Gallbladder (tissue), 1 donor: ENCODE measurements around a stretch of chr10.

DNA sequence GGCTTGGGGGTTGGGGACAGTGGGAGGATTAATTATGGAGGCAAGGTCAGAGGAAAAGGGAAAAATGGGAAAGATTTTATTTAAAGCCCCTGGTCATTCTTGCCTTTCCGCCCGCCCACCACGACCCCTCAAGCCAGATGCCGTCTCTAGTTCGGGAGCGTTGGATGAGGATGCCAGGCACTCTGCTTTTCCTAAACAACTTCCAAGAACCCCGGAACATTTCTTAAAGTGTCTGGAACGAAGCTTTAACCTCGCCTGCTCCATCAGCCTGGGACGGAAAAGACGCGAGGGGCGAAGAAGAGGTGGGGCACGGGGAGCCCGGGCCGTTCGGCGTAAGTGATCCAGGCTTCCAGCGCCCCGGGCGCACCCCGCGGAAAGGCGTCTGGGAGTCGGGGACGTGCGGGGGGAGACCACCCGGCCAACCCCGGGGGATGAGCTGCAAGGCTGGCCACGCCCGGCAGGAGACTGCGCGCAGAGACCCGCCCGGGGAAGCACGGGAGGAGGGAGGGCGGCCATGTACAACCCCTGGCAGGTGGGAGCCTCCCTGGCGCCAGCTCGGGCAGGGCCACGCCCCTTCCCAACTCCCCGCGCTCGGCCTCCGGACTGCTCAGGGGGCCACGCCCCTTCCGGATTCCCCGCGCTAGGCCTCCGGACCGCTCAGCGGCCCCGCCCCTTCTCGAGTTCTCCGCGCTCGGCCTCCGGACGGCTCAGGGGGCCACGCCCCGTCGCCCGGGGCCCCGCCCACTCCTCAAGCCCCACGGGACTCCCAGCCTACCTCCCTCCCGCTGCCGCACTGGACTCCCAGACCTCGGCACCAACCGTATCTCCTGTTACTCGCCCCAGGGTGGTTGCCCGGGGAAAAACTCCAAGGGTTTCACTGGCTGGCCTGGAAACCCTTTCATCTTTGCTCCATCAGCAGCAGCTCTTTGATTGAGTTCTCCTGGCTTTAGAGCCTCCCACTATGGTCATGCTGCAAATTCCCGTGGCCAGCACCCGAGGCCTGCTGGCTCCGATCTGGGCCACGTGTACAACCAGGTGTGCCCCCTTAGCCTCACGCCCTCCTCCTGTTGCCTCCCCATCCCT, 284.3 kb downstream of the ZEB1 start:
- PRO-cap, result bidirectional peak, plus-strand start at position 793 of the sequence, minus-strand start at position 380 of the sequence

GRCh38 chr10:31631050-31631584, 297.5 kb downstream of the ARHGAP12 start:
- PRO-cap, result no peak

DNA sequence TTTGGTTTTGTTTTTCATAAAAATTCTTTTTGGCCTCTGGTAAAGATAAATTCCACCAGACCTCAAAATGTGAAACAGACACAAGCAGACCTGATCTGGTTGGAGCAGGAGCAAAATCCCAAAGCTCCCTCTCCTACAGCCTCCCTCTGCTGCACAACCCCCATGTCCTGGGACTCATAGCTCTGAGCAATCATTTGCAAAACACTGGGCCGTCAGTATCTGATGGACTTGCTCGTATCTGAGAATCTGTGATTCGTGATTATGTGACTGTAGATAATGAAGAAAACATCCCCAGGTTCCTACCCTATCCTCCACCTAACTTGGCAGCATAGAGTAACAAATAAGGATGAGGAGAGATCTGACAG, 230.1 kb downstream of the ARHGAP12 start:
- PRO-cap, result bidirectional peak, plus-strand start at position 81 of the sequence, minus-strand start outside the sequence

GRCh38 chr10:31759023-31759660, 169.5 kb downstream of the ARHGAP12 start:
- PRO-cap, result bidirectional peak, plus-strand start at chr10:31759315, minus-strand start at chr10:31759192

DNA sequence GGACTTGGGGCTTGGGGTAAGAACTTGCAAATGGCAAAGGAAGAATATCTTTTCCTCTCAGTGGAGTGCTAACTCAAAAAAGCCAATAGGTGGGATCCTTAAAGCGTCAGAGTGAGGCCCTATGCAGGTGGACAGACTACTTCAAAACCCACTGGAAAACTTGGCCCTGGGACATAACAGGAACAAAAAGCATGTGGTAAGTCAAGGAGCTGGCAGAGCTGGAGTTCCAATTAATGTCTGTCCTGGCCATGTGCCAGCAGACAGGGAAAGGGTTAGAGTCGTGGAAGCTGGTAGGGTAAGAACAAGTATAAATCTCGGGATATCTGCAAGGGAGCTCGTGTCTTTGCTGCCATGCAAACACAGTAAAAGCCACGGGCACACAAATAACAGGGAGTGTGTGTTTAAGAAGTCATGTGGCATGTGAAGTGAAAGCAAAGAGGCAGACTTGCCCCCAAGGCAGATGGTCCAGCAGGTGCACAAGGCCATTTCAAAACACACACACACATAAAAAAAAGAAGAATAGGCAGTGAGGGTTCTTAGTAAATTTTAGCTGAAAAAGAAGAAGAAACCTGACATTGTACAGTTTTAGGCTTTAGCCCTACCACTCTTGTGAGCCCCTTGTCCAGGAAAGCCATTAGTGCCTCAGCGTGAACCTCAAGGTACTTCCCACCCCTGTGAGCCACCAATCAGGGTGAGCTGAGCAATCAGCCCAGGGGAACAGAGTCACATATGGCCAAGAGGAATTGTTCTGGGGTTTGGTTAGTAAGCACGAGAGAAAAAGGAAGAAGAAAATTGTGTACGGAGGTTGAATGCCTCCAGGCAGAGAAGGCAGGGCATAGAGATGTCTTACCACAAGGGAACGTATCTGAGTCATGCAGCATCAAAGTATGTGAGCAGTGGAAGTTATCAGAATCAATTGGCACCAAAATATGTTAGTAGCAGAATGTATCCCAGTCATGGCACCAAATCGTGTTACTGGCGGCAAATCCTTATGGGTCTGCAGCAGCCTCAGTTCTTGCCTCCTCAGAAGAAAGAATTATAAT, 32.8 kb upstream of the ARHGAP12 start:
- PRO-cap, result no peak

DNA sequence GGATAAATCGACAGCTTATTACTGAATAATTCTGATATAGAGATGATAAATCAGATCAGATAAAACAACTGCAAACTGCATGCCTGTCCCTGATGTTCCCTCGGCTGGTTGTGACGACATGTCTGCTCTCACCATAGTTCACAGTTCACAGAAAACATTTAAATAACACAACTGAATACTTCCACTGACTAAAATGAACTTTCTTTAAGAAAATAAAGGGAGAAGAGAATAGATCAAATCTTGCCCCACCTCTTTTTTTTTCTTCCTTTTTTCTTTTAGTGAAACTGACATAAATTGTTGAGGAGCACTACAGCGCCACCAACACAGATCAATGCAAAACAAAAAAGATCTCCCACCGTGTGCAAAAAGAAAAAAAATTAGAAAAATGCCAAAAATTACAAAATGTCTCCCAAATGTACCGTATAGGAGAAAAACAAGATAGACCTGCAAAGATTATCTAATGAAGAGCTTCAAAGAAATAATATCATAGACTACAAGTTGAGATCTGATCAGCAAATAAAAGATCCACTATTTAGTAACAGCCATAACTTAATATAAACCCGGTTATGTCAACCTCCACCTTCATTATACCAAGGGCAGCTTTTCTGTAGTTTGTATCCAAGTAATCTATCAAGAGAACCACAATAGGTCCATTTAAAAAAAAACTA, 30.6 kb upstream of the EPC1 start:
- PRO-cap, result bidirectional peak, plus-strand start at position 92 of the sequence, minus-strand start at position 112 of the sequence; bidirectional peak, plus-strand start at position 572 of the sequence, minus-strand start at position 333 of the sequence

GRCh38 chr10:32384274-32384783, 37.4 kb upstream of the EPC1 start:
- PRO-cap, result no peak

GRCh38 chr10:32559708-32560478, 114.0 kb downstream of the CCDC7 start:
- PRO-cap, result no peak

GRCh38 chr10:32890542-32891047, 67.4 kb downstream of the ITGB1 start:
- PRO-cap, result no peak

DNA sequence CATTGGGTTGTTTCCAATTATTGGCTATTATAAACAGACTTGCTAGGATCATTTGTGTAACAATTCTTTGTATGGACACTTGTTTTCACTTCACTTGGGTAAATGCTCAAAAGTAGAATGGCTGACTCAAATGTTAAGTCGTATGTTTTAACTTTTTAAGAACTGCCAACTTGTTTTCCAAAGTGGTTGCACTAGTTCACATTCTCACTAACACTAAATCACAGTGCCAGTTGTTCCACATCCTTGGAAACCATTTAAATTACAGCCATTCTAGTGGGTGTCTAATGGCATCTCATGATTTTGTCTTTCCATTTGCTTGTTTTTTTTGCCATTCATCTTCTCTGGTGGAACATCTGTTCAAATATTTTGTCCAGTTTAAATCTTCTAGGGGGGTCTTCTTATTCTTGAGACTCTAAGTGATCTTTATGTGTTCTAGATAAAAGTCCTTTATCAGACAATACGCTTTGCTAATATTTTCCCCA, 64.1 kb downstream of the ITGB1 start:
- PRO-cap, result no peak

GRCh38 chr10:32929413-32930139, 28.5 kb downstream of the ITGB1 start:
- PRO-cap, result no peak

DNA sequence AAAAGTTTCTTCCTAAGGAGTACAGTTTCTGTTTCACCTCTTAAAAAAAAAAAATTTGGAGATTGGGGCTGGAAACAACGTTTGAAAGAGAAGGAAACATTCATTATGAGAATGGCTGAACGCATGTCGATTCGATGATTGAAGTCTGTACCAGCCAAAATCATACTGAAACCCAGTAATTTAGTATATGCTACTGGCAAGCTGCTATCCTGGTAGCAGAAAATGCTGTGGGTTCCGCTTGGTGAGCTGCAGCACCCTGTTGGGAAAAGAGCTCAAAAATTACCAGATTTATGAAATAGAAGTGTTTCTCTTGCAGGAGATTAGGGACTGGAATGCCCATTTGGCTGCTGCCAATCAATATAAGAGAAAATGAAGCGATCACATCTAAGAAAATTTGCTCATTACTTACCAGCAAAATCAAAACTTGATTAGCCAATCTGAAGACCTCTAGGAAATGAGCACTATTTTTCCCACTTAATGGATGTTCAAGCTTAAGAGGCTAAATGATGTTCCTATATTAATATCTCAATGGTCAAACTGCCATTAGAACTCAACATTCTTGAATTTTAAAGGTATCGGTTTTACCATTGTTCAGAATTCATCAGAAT, 1.1 kb upstream of the ITGB1 start:
- PRO-cap, result no peak

DNA sequence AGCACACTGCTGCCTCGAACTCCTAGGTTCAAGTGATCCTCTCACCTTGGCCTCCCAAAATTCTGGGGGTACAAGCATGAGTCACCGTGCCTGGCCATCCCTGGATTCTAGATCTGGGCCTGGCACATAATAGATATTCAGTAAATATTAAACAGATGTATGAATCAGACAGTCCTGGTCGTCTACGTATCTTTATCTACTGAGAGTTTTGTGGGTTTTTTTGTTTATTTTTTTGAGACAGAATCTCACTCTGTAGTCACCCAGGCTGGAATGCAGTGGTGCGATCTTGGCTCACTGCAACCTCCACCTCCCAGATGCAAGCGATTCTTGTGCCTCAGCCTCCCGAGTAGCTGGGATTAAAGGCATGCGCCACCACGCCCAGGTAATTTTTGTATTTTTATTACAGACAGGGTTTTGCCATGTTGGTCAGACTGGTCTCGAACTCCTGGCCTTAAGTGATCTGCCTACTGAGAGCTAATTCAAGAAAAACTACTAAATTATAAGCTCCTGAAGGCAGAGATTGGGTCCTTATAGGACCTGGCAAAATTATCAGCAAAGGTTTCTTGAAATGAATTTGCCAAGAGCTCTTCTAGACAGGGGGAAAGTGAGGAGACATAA, 24.4 kb upstream of the ITGB1 start:
- PRO-cap, result bidirectional peak, plus-strand start at position 248 of the sequence, minus-strand start at position 115 of the sequence

DNA sequence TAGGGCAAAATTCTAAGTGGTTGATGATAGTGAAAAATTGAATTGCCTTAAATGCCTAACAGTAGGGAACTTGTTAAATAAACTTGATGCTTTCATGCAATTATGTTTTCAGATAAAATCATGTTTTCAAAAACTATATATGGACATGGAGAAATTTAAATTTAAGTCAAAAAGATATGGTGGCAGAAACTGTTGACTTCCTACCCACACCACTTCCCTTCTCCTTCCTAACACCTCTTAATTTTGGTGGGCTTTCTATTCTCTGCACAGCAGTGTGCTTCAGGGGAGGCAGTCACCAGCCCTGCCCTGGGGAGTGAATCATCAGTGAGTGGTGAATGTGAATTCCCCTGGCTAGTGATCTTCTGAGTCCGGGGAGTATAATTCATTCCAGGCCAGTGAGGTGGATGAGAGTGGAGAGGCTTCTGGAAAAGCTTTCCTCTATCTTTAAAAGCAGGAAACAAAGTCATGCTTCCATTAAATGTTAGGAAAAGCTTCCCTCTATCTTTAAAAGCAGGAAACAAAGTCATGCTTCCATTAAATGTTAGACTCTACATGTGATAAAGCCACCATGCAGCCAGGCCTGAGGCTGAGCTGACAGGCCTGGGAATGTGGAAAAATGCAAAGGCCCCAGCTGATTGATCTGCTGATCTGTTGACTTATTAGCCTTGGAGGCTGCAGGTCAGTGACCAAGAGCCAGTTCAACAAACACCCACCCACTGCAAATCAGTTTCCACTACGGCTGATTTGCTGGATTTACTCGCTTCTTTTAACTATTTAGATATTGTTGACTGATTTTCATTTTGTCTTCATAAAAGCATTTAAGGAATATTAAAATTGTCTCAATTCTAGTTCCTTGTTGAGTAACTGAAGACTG, 25.3 kb upstream of the ITGB1 start:
- PRO-cap, result bidirectional peak, plus-strand start at position 385 of the sequence, minus-strand start at position 326 of the sequence

DNA sequence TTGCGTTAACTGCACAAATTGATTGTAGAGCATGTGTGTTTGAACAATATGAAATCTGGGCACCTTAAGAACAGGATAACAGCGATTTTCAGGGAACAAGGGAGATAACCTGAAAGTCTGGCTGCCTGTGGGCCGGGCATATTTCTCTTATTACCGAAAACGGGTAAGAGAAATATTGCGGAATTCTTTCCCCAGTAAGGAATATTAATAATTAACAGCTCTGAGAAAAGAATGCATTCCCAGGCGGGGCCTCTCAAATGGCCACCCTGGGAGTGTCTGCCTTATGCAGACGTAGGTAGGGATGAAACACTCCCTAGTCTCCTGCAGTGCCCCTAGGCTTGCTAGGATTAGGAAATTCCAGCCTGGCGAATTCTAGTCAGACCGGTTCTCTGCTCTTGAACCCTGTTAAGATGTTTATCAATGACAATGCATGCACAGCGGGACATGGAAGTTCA, 388.0 kb downstream of the PARD3 start:
- PRO-cap, result unidirectional peak, minus-strand start at position 149 of the sequence

DNA sequence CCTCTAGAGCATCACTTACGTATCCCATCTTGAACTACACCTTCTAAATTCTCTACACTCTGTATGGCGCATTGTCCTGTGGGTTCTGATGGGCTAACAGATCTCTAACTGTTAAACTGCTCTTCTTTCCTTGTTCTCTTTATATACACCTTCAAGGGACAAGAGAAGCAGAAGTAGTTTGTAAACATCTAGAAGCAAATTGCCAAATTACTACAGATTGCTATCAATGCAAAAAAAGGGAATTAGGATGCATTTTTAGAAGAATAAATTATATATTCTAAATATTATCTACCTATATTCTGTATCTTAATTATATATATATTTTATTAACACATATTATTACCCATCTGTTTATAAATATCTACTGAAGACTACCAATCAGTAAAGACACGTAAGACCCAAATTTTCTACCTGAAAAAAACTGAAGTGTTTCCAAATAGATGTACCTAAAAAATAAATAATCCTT, 299.6 kb downstream of the PARD3 start:
- PRO-cap, result no peak

DNA sequence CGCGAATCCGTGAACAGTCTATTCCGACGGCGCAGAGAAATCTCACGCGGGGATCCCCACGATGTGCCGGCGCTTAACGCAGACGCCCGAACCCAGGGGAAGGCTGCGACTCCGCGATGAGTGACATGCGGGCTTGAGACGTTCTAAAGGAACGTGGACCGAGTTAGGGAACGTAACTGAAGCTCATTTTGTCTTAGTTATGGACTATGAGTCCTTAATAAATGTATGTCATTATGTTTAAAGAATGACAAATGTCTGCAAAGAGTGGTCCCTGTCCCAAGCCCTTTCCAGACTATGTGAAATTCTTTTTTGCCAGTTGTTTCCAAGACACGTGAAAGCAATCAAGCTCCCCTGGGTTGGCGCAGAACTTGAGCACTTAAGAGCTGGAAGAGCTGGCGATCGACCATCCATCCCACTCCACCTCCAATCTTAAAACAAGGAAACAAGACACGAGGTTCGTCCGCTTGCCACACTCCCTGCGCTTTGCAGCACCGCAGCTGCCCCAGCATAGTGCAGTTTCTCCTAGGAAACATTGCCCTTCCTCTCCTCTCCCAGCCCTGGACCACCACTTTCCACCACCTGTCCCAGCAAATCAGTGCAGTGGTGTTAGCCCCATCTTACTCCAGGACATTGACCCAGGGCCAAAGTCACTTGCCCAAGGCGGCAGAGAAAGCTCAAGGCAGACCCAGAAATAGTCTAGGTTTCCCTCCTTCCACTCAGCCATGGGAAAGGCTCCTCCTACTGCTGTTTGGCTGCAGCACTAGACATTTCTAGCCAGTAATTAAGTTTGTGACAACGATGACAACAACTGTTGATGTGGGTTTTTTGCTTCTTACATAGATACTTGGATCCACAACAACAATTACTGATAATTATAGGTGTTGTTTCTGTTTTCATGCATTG, 1.3 kb upstream of the PARD3 start:
- PRO-cap, result no peak

GRCh38 chr10:34866887-34867395, 51.8 kb upstream of the PARD3 start:
- PRO-cap, result no peak

DNA sequence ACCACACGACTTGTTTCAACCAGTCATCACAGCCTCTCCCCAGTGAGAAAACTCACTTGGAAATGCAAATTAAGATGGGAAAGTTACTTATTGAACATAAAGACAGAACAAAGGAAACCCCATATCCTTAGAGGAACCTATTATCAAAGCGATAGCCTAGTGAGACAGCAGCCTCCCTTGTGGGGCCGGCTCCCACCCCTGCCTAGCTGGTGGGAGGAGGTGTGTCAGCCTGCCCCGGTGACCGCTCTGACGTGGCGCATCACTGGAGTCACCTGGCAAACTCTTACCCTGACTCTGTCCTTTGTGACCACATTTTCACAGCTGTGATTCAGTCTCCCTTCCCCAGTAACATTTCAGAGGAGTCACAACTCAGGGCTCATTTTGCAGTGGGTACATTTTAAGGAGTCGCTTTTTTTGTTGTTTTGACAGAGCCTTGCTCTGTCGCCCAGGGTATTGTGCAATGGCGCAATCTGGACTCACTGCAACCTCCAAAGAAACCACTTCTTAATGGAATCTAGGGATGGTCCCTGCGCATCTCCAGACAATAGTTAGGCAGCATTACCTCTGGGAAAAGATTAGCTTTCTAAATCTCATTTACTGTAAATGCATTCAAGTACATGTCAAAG, 126.7 kb upstream of the PARD3 start:
- PRO-cap, result no peak

DNA sequence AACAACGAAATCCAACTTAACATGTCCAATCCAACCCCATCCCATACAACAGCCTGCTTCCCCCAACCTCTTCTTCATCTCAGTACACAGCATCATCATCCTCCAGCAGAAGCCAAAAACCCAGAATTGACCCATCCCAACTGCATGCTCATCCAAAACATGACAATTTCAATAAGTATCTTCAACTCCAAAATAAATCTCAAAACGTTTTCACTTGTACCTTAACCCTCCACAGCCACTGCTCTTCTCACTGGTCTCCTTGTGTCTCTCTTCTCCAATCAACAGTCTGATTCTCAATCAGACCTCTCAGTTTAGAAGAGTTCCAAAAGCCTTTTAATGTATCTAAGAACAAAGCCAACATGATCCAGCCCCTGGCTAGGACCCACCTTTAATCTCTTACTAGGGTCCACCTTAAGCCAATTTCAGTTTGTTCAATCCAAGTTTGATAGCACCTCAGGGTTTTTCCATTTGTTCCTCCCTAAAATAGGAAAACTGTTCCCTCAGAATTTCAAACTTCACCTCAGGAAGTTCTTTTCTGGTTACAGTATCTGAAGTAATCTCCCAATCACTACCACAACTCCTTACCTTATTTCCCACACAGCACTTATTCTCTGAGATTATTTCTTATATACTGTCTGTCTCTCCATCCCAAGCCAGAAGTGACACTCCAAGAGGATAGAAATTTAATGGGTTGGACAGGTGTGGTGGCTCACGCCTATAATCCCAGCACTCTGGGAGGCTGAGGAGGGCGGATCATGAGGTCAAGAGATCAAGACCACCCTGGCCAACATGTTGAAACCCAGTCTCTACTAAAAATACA, 2.4 kb downstream of the CUL2 start:
- PRO-cap, result no peak